Vagina (tissue), 1 donor: ENCODE measurements around the genes PEMT, ATPAF2, LGALS9C, TVP23B and SLC5A10.

DNA sequence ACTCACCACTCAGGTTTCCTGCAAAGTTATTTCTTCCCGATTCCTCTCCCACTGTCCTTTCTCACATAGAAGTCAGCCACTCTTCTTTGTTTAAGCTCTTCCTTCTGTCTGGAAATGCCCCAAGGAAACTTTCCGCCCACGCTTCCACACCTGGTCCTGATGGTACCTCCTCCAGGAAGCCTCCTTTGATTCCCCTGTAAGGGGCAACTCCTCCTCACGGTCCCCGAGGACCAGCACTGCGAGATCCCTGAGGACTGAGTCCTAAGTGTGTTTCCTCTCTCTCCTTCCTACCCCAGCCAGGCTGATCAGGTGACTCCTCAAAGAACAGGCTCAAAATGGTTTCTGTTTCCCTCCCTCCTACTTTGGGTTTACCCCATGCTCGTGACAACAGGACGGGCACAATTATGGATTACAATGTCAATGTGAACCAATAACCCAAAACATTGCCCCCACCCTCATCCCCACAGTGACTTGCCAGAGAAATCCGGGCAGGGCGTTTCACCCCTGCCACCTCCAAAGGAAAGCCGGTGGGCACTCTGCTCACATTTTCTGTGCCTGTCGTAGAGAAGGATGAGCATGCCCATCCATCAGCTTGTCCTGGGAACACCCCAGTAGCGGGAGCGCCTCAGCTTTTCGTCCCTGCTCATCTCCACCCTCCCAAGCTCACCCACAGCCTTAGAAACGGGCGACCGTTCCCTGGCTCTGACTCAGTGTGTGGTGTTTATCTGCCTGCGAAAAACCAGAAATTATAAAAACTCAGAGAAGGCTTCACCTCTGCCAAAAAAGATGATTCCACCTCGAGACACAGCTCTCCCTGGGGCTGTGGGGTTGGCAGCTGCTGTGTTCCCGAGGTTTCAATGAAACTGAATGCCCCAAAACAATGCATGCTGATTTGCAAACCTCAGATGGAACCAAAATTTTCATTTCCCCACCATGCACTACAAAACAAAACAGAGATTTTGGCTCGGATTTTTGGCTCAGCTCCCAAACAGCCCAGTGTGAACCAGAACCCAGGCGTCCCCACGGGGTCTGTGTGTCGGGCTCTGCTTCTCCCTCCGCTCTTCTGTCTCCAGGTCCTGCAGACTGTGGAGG lies 62.7 kb upstream of the MED9 start:
- PRO-cap: unidirectional peak, minus-strand start at position 709 of the sequence
- RAMPAGE, long total RNA: no peak

- PRO-cap: no peak
- RAMPAGE, long total RNA: no peak
Measured at GRCh38 chr17:17492402-17493049, 3.7 kb downstream of the RASD1 start.

GRCh38 chr17:17494417-17494749 lies 1.8 kb downstream of the RASD1 start:
- PRO-cap: no peak
- RAMPAGE, long total RNA: no peak

DNA sequence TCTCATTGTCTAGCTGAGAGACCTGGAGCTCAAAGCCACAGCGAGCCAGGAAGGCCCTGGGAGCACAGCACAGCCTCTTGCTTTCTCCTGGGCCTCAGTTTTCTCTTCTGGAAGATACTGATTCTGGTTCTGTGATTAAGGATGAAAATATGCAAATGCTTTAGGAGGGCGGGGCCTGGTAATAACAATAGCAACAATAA lies 982 bp upstream of the RASD1 start:
- PRO-cap: no peak
- RAMPAGE, long total RNA: no peak

GRCh38 chr17:17527292-17528129 lies 31.3 kb upstream of the RASD1 start:
- PRO-cap: no peak
- RAMPAGE, long total RNA: no peak

DNA sequence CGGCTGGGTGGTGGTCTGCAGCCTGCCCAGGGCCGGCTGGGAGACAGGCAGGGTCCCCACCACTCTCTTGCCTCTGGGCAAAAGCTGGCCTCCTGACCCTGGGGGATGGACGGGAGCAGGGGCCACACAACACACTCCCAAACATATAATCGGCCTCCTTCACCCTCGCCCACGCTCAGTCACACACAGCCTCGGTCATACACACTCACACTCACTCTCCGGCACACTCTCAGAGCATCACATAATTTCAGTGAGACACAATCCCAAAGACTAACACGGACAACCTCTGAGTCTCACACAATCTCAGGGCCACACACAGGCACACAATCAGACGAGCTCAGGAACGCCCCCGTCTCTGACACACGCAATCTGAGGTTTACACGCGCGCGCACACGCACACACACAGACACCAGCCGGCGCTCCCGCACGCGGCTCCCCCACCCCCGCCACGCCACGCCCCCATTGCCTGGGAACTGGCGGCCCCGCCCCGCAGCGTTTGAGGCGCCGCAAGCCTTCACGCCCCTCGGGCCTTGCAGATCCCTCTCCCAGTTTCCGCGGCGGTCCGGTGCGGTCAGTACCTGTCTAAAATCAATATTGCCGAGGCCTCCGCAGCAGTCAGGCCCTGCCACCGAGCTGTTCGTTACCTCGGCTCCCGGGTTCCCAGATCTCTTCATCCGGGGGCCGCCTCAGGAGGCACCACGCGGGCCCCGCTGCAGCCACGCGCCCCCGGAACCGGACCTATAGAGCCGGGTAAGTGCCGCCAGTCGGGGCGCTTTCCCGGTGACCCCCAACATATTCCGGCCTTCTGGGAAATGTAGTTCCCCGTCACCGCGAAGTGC lies at the start of gene PEMT:
Gene PEMT, minus strand, starts transcription at position 756 of the 839 bp plus-strand sequence.
- PRO-cap: bidirectional peak, plus-strand start at position 535 of the sequence, minus-strand start at position 435 of the sequence; bidirectional peak, plus-strand start outside the sequence, minus-strand start at position 740 of the sequence
- RAMPAGE, long total RNA: start-site peak on the minus strand centred at position 719 of the sequence, 20 bp wide, 48 reads

DNA sequence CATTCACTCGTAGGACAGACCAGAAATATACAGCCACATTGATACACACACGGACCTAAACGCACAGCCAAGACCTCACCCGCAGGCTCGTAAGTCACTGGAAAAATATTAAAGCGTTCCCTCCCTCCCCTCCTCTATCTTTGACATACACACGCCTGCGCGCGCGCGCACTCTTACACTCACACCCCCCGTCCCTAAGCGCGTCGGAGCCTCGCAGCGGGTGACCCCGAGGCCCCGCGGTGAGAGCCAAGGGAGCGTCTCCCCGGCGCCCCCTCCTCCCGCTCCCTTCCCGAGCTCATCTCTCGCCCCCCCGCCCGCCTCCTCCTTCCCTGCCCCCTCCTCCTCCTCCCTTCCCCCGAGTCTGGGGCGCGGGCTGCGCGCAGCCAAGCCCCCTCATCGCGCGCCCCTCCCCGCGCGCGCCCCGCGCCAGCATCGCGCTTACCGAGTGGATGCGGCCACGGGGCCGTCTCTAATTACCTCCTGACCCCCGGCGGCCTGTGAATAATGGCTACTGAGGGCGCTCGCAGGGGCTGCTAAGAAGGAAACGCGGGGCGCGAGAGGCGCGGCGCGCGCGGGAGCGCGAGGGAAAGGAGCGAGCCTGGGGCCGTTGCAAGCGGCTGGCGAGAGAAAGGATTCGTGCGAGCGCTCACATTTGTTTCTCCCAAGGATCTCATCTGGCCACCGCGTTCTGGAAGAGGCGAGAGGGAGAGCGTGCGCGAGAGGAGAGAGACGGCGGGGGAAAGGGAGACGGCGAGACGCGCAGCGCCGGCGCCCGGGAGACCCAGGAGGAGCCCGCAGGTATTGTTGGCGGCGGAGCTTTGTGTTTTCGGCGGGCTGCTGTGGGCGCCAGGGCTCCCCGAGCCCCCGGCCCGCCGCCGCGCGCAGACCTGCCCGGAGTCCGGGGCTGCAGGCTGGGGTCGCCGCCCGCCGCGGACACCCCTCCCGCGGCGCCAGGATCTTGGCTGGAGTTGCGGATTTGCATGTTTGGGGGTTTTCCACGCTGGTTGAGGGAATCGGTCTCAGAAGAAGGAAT lies 42.4 kb downstream of the RAI1 start:
- PRO-cap: bidirectional peak, plus-strand start at position 214 of the sequence, minus-strand start outside the sequence; unidirectional peak, plus-strand start at position 727 of the sequence
- RAMPAGE, long total RNA: start-site peak on the plus strand centred at position 944 of the sequence, 87 bp wide, 10 reads

DNA sequence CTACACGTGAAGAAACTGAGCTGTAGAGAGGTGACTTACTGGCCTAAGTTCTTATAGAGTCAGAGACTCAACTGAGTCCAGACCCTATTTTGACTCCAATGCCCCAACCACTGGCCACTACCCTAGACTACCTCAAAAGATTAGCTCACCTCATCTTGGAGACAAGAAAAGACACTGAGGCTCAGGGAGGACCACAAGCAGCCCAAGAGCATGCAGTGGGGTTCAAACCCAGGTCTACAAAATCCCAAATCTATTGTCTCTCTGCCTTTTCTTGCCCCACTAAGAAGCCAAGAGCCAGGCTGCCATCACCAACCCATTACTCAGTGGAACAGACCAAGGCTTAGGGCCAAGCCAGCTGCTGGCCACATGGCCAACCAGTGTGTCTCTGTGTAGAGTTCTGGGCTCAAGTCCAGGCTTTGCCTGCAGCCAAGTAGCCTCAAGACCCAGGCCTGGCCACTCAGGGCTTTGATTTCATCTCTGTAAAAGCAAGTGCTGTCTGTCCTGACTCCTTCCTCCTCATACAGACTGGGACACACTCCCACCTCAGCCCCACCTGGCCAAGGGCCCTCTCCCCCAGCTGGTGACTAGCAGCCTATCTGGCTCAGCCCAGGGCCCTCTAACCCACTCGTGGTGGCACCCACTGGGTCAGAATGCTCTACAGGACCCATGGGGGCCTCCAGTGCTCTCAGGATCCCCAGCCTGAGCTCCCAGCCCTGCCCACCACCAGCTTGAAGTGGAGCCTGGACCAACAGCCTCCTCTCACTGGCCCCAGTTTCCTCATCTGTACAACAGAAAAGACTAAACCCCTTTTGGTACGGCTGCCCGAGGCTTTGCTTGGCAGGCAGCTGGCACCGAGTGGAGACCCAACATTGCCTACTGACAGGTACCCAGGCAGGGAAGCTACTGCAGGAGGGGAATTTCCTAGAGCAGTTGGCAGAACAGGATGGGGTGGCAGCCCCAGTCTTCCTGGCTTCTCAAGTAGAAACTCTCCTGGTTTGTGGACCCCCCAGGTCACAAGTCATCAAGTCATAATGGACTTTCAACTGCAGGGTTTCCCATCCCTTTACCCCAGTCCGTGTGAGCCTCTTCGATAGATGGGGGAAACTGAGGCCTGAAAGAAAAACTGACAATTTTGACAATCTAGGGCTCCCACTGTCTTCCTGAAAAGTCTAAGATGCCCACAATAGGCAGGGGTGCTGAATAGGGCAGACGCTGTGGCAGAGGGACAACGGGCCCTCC lies 14.4 kb downstream of the SREBF1 start:
- PRO-cap: no peak
- RAMPAGE, long total RNA: start-site peak on the minus strand centred at position 196 of the sequence, 30 bp wide, 42 reads; start-site peak on the minus strand centred at position 659 of the sequence, 283 bp wide, 29 reads

DNA sequence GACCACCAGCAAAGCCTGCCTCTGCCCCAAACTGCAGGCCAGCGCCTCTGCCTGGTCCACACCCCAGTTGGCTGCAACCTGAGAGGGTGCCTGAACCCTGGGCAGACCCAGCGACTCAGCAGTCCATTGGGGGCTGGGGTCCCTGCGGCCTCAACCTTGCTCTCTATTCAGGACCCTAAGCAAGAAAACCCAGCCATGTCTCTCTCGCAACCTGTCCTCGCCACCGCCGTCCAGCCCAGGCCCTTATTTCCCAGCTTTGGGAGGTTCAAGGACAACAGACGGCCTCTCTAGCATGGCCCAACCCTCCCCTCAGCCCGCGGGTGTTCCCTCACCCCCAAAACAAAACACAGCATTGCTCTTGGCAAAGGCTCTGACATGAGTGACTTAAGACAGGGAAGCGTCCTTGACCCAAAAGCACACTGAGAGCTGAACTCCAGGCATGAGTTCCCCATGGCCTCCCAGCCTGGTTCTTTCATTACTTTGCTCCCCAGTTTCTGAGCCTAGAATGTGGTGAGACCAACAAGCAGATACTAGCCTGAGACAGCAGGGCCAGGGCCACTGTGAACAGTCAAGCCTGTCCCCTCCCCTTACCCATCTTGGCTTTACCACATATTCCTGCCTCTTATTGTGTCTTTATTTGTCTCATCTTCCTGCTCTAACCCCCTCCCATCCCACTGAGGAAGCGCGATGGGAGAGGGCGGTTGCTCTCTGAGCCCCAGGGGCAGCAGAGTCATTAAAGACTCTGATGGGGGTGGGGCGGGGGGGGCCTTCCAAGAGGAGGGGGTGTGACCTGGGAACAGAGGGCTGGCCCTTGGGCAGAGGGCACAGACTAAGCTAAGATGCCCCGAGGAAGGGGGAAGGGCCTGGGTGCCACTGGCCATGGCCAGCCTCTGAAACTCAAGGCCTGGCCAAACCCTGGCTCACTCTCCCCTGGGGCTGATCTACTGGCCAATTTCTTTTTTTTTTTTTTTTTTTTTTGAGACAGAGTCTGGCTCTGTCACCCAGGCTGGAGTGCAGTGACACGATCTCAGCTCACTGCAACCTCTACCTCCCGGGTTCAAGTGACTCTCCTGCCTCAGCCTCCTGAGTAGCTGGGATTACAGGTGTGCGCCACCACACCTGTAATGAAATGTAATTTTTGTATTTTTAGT lies 11.8 kb downstream of the SREBF1 start:
- PRO-cap: no peak
- RAMPAGE, long total RNA: no peak

GRCh38 chr17:17841458-17841684 lies 4.6 kb upstream of the SREBF1 start:
- PRO-cap: no peak
- RAMPAGE, long total RNA: no peak

GRCh38 chr17:17911117-17911674 lies 61.0 kb downstream of the TOM1L2 start:
- PRO-cap: no peak
- RAMPAGE, long total RNA: no peak

GRCh38 chr17:17913773-17914491 lies 58.3 kb downstream of the TOM1L2 start:
- PRO-cap: bidirectional peak, plus-strand start at chr17:17914171, minus-strand start at chr17:17914059
- RAMPAGE, long total RNA: no peak

- PRO-cap: bidirectional peak, plus-strand start at chr17:18039481, minus-strand start at chr17:18039168
- RAMPAGE, long total RNA: start-site peak on the minus strand at chr17:18039174-18039185, 129 reads
Measured at GRCh38 chr17:18038774-18039257, at the start of gene ATPAF2. Gene ATPAF2, minus strand, starts transcription at chr17:18039168.

- PRO-cap: no peak
- RAMPAGE, long total RNA: no peak
Measured at GRCh38 chr17:18188116-18188892, 4.7 kb downstream of the ALKBH5 start.

- PRO-cap: no peak
- RAMPAGE, long total RNA: no peak
Measured at GRCh38 chr17:18476593-18477189, at the start of gene LGALS9C. Gene LGALS9C, plus strand, starts transcription at chr17:18476789.

DNA sequence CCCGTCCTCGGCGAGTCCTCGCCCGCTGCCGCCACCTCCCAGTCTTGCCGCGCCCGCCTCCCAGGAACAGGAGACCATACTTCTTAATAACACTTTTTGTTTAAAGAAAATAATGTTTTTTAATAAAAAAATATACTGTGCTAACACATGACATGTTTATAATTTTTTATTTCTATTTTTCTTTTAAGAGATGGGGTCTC lies 9.1 kb downstream of the FOXO3B start:
- PRO-cap: no peak
- RAMPAGE, long total RNA: no peak

GRCh38 chr17:18780832-18781875 lies at the start of gene TVP23B:
Gene TVP23B, plus strand, starts transcription at chr17:18781183.
- PRO-cap: bidirectional peak, plus-strand start at chr17:18781308, minus-strand start at chr17:18781119
- RAMPAGE, long total RNA: start-site peak on the plus strand at chr17:18781172-18781286, 588 reads

GRCh38 chr17:18951908-18952439 lies at the start of gene SLC5A10:
Gene SLC5A10, plus strand, starts transcription at chr17:18952165.
- PRO-cap: no peak
- RAMPAGE, long total RNA: no peak

DNA sequence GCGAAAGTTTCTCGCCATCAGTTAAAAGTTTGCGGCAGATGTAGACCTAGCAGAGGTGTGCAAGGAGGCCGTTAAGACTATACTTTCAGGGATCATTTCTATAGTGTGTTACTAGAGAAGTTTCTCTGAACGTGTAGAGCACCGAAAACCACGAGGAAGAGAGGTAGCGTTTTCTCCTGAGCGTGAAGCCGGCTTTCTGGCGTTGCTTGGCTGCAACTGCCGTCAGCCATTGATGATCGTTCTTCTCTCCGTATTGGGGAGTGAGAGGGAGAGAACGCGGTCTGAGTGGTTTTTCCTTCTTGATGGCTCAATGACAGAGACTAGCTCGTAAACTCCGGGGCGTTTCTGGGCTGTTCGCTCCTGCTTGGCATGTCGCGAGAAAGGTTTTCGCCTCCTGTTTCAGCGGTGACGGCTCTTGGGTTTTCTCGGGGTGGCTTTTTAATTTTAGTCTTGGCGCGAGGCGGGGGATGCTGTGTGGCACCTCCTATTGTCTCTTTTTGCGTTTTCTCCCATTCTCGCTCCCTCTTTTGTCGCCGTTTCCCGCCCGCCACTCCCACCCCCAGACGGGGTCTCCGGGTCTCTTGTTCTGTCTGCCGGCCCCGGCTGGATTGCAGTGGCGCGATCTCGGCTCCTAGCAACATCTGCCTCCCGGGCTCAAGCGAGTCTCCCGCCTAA lies 49.1 kb upstream of the EPN2 start:
- PRO-cap: unidirectional peak, plus-strand start at position 74 of the sequence; unidirectional peak, plus-strand start at position 144 of the sequence
- RAMPAGE, long total RNA: start-site peak on the plus strand centred at position 118 of the sequence, 64 bp wide, 569 reads

DNA sequence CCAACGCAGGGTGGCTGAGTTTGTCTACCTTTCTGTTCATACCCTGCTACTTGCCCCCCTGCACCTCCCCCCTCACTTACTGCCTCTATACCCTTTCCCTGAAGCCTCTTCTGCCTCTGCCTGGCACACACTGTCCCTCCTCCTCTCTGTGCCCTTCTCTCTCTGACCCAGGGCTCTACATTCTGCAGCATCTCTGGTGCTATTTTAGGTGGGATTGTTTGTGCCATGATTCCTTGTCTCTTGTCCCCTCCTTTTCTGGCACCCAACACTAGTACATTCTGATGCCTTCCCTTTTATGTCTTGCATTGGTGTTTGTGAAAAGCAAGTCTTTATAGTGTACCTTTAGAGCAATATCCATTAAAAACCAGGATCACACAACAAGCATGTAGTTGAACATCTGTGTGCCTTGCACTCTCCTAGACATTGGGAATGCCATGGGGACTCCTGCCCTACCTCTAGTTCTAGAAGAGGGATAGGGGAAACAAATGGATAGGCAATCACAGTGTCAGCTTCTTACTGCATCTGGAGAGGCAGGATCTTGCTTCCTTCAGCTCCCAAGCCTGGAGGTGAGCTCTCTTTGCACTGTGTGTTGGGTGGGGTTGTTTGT lies 13.7 kb downstream of the EPN2 start:
- PRO-cap: no peak
- RAMPAGE, long total RNA: no peak